ENCODE measurements around the genes GOSR2, MYL4, TBX21 and SCRN2.

DNA sequence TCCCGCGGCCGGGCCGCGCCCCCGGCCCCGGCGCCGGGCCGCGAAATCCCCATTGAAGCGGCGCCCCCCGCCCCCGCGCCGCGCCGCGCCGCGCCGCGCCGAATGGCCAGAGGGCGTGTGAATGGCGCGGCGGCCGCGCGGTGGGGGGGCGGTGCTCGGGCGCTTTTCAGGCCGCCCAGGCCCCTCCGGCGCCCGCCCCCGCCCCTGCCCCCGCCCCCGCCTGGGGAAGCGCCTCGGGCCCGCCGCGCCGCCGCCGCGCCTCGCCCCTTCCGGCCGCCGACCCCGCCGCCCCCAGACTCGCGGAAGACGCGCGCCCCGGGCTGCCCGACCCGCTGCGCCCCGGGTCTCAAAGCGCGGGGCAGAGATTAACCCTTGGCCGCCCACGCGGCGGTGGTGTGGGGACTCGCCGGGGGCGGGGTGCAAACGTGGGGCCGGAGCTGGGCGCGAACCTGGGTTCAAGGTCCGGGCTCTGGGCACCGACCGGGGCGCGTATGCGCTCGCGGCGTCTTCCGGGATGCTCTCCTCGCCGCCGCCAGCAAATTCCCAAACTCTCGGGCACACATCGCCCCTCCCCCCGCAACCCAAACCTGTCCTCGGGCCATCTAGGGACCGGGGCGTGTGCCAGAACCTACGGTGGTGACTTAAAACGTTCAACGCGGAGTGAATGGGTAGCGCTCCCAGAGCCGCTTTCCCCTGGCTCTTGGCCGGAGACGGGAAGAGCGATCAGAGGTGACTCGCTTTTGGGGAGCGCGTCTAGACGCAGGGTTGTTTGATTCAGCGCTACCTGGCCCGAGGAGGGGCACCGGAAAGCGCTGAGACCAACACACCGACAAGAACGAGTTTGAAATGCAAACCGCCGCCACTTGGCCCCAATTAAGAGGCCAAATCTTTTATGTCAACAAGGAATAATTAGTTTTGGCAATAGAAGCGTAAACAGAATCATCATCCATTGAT, 46.5 kb downstream of the WNT3 start:
- PRO-cap: no peak

DNA sequence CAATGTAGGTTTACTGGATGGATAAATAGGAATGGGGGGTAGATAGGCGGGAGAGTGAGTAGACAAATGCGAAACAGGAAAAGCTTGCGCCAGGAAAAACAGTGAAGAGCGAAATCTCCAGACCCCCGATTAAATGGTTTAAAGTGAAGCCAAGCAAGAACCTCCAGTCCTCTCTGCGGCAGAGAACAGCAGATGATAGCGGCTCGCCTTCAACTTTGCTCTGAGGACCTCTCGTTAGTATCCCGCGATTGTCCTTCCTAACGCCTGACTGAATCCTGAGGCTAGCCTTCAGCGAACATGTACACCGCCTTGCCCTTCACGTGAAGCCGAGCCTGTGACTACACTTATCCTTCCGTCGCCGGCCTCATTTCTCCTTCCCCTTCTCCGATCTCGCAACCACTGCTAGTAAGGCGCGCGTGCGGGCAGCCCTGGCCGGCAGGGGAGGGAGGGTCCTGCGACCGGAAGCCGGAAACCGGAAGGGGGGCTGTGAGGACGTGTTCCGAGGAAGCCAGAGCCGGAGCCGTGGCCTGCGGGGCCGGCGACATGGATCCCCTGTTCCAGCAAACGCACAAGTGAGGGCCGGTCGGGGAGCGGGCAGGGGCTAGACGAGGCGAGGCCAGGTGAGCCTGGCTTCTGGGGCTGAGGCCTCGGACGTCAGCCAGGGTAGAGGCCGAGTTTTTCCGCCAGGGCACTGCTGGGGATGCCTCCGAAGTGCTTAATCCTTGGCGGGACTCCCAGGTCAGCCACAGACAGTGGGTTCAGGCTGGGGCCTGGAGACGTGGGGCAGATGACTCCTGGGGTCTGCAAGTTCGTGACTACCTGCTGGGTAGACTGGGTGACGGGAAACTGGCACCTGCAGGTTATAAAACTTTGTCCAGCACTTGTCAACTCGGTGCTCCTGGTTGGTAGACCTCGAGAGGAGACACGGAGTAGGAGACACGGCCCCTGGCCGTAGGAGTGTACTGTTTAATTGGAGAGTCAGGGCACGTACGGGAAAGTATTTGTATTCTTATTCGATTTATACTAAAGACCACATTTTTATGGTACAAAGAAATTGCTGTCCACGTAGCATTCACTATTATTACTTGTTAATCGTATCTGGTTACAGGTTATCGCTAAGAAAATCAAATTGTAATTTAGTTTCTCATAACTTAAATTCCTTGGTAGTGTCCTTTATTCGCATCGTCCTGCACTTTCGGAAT, at the start of gene GOSR2:
Gene GOSR2, plus strand, starts transcription at position 511 of the 1,202 bp plus-strand sequence.
- PRO-cap: bidirectional peak, plus-strand start at position 489 of the sequence, minus-strand start at position 222 of the sequence

GRCh38 chr17:46939704-46940733, 17.1 kb downstream of the GOSR2 start:
- PRO-cap: no peak

- PRO-cap: no peak
Observed at GRCh38 chr17:46943904-46944687, 21.1 kb downstream of the GOSR2 start.

GRCh38 chr17:47066671-47067142, 87.7 kb upstream of the RPRML start:
- PRO-cap: no peak

- PRO-cap: no peak
Observed at GRCh38 chr17:47200012-47200933, 8.9 kb upstream of the MYL4 start.

DNA sequence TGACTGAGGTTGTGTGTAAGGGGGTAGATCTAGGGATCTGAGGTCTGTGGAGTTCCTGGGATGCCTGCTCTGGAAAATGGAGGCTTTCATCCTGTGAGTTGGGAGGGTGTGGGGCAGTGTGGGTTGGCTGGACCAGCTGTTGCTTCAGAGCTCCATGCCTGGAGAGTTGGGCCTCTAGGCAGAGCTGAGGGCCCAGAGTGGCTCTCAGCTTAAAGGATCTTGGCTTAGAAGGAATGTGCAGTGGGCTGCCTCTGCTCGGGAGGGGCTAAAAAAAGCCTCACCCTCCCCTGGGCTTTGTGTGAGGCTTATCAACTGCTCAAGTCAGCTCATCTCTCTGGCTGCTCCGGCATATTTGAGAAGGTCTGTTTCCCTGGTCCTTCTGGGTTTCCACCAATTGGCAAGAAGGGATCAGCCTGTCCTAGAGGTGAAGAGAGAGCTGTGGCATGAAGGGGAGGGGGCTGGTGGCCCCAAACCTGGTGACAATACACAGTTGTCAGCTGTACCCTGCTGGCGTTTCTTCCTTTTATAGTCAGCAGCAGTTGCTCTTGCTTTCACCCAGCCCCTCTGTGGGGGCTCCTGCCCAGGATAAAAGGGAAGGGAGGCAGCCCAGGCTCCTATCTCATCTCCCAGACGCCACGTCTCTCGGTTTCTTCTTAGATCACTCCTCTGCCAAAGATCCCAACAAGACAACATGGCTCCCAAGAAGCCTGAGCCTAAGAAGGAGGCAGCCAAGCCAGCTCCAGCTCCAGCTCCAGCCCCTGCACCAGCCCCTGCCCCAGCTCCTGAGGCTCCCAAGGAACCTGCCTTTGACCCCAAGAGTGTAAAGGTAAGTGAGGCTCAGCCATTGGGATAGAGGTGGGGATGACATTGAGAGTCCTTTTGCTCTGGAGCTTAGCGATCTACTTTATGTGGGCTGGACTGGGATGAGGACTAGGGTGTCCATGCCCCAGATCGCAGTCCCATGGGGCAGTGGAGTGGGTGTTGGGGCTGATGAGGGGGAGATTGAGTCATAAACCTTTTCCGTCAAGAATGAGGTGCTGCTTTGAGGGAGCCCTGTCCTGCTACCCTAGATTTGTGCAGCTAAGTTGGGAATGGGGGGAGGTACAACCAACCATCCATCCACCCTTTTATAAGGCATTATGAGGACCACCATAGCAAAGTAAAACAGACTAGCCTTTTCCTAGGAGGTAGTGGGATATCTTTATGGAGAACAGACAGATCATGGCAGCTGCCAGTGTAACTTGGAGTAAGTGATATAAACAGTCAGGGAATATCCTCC, at the start of gene MYL4:
Gene MYL4, plus strand, starts transcription at position 617 of the 1,279 bp plus-strand sequence.
- PRO-cap: no peak

DNA sequence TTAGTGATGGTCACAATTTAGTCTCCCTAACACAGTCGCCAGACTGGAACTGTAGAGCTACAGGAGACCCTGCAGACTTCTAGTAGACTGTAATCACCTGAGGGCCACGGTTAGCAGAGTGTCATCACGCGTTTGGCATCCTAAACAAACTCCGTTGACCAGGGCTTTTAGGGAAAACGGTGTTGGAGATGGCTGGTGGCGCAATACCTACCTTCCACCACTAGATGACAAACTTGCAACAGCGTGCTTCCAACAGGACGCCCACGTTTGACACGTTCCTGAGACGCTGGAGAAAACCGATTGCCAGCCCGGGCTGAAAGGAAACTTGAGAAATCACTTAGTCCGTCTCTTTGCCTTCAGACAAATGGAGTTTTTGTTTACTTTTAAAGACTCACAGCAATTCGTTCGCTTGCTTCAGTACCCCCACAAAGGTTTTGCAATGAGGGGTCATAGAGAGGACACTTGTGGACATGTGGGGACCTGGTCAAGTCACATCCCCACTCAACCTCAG, 20.6 kb downstream of the MYL4 start:
- PRO-cap: no peak

- PRO-cap: no peak
Observed at GRCh38 chr17:47288414-47288960, 34.9 kb downstream of the ITGB3 start.

- PRO-cap: no peak
Observed at GRCh38 chr17:47502311-47502961, 28.5 kb upstream of the NPEPPS start.

DNA sequence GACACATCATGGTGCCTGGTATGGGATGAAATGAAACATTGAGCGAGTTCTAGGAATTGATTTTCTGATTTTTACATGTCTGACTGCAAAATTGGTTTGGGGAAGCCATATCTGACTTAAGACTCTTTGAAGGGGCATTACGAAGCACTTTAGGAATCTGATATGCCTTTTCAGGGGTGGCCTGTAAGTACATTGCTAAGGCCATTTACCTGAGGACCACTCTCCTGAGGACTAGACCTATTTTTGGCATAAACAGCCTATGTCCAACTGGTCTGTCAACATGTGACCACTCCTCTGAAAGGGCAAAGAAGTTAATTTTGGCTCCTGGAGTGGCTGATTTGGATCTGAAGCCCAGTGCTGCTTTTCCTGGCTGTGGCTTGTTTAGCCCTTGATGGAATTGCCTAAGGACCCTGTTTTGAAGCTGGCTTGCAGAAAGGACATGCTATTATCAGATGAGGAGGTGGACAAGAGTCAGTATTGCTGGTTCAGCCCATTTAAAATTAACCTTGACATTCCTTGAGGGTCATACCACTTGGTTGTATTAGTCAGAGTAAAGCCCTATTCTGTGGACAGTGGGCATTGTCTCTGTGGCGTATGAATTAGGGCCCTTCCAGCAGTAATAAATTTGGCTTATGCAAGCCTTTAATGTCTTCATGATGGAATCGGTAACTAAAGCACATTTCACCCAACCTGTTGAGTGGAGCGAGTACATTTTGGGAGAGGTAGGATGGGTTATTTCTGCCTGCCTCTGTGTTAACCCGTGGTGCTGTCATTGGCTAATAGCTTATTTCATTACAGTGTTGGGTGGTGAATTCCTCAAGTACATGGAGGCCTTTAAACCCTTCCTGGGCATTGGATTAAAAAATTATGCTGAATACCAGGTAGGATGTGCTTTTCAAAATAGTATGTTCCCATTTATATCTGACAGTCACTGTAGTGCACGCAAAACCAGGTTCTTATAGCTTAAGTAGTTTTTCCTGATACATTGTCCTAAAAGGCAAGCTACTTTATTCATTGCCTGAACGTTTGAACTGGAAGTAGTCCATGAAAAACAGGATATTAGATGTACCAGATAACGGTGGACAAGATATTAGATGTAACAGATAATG, 18.0 kb upstream of the TBKBP1 start:
- PRO-cap: no peak

GRCh38 chr17:47679948-47680235, 14.1 kb upstream of the TBKBP1 start:
- PRO-cap: no peak

- PRO-cap: no peak
Observed at GRCh38 chr17:47732719-47733822, at the start of gene TBX21. TBX21 (plus strand) TSS chr17:47733236.

- PRO-cap: no peak
Observed at GRCh38 chr17:47829804-47830018, 1.6 kb downstream of the MRPL10 start.

DNA sequence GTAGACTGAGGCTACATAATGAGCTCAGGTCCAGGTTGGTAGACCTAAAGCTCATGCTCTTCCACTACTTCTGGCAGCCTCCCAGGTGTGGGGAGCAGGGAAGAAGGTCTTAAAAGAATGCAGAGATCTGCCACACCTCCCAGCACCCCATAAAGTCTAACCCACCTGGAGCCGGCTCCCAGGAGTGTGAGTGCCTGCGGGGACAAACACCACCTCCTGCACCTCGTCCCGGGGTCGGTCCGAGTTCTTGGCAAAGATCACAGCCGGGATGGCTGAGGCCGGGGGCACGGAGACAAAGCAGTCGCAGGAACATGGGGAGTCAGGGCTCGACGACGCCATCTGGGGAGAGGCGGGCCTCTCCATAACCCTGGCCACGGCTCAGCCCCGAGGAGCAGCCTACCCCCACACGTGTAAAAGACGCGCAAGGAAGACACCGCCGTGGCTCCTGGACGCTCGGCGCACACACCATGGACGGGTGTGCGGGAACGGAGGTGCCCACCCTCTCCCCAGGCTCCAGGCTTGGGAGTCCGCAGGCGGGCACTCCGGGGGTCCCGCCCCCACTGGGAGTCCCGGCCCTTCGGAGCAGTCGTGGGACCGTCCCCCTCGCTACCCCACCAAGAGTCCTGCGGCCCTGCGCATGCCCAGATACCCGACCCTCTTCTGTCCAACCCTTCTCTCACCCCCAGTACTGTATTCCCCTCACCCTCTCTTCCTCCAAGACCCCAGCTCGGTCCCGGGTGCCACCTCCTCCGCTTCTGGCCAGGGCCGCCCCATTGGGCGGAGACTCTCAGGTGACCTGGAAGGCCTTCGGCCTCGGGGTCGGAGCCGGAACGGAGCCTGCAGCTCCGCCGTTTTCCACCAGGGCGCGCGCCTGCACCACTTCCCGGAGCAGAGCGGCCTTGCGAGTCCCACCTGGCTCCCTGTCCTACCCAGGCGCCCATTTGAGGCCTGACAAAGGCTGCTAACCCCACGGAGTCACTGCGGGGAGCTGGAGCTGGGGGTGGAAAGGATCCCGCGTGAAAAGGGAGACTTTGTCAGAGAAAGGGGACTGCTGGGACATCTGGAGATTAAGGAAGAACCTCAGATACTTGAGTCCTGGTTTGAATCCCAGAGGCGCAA, at the start of gene SCRN2:
Gene SCRN2, minus strand, starts transcription at position 769 of the 1,119 bp plus-strand sequence.
- PRO-cap: unidirectional peak, minus-strand start at position 757 of the sequence

GRCh38 chr17:47883934-47884652, 11.9 kb upstream of the SP2 start:
- PRO-cap: no peak

DNA sequence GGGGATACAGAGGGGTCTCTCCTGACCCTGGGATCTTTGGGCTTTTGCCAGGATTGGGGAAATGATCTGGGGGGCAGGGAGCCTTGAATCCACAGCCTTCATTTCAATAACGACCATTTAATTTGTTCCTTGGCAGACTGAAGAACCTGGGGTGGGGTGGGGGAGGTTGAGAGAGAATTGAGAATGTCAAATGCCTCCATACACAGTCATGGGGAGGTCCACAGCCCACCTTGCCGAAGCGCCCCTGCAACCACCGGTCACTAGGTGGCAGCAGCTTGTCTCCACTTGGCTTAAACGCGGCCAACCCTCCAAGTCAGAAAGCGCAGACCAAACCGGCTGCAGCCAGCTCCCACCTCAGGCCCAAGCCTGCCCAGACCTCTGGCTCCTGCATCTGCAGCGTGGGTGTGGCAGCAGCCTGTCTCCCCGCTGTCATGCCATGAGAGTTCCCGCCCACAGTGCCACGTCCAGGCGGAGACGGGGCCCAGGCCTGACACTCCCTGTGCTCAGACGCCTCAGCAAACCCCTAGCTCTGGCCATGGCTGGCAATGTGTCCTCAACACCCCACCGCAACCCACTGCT, 11.2 kb downstream of the COPZ2 start:
- PRO-cap: no peak

DNA sequence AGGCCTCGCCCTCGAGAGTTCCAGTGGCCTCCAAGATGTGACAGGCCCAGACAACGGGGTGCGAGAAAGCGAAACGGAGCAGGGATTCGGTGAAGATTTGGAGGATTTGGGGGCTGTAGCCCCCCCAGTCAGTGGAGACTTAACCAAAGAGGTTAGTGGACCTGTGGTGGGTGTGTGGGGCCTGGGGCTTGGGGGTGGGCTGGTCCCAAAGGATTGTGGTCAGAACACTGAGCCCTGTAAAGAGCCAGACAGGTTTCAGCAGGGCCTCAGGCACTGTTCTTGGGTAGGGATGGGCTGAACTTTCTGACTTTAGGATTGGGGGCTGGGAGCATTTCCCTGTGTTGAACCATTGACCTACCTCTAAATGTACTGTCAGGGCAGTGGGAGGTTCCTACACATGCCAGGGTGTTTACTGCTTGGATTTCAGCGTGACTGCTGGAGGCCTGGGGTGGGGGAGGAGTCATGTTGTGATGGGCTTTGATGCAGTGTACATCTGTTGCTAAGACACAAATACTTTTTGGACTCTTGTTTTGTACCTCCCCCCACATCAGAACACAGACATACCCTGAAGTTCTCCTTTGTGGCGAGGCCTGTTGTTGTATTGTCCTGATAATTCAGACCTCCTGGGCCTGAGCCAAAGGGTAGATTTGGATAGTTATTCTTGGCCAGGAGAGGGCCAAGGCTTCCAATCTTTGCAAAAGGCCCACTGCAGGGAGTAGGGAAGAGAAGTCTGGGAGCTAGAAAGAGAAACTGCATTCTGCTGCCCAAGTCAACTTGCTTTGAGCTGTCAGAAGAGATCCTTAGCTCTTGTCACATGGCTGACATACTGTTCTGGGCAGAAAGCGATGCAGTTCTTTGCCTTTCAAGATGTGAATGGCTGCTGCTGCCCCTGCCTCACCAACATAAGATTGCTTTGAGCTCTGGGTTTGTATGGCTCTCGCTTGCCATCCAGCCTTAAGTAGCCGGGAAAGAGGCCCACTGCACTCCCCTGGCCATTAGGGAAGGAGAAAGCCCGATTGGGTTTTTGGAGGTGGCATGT, 3.6 kb downstream of the NFE2L1 start:
- PRO-cap: no peak

GRCh38 chr17:48108061-48108499, 514 bp downstream of the SNX11 start:
- PRO-cap: no peak

- PRO-cap: no peak
Observed at GRCh38 chr17:48160273-48161243, 53.0 kb downstream of the SNX11 start.

All from ascending aorta (tissue), 1 donor.